ENCODE data around the gene SPTAN1.

DNA sequence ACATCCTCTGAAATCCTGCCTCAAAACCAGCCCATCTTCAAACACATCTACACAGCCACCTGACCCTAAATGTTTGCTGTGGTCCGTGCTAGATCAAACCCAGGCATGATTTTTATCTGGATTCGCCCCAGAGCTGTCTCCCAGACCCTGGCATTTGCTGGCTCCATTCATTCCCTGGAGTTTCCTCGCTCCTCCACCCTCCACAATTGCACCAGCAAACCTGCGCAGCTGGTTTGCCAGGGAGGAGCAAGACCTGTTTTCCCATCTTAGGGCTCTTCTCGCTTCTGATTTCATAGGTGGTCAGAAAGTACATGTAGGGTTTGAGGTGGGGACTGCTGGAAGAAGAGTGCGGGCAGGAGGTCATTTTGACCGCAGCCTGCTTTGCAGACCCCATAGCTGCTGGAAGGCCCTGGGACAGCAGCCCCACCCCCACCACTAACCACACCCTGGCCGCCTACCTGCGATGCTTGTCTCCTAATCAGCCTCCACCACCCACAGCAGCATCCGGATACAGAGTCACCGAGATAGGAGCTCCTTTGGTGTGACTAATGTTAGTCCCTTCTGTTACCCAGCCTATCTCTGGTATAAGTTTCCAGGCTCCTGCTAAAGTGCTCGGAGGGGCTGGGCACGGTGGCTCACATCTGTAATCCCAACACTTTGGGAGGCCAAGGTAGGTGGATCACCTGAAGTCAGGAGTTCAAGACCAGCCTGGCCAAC, 22.8 kb downstream of the SWI5 start:
- PRO-cap, result no peak

GRCh38 chr9:128552484-128553511, at the start of gene SPTAN1:
SPTAN1 (plus strand) TSS chr9:128552587.
- PRO-cap, result bidirectional peak, plus-strand start at chr9:128552590, minus-strand start at chr9:128552382; bidirectional peak, plus-strand start at chr9:128553157, minus-strand start at chr9:128552935

GRCh38 chr9:128579538-128579823, 27.1 kb downstream of the SPTAN1 start:
- PRO-cap, result no peak

DNA sequence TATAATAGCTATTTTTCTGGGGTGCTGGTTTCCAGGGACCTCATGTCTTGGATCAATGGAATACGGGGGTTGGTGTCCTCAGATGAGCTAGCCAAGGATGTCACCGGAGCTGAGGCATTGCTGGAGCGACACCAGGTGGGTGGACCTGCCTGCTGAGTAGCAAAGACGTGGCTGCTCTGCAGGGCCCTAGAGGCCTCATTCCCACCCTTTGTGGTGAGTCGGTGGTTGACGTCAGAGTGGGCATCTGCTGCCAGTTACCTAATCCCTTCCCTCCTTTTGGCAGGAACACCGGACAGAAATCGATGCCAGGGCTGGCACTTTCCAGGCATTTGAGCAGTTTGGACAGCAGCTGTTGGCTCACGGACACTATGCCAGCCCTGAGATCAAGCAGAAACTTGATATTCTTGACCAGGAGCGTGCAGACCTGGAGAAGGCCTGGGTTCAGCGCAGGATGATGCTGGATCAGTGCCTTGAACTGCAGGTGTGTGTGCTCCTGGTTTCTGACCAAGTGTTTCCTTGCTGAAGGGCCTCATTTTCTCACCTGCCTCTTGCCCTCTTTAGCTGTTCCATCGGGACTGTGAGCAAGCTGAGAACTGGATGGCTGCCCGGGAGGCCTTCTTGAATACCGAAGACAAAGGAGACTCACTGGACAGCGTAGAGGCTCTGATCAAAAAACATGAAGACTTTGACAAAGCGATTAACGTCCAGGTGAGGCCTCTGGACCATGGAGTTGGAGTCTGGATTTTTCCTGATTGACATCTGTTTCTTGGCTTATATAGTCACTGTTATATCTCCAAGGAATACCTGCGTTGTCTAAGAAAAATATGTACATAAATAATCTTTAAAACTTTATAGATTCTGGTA, 48.8 kb downstream of the DYNC2I2 start:
- PRO-cap, result no peak

DNA sequence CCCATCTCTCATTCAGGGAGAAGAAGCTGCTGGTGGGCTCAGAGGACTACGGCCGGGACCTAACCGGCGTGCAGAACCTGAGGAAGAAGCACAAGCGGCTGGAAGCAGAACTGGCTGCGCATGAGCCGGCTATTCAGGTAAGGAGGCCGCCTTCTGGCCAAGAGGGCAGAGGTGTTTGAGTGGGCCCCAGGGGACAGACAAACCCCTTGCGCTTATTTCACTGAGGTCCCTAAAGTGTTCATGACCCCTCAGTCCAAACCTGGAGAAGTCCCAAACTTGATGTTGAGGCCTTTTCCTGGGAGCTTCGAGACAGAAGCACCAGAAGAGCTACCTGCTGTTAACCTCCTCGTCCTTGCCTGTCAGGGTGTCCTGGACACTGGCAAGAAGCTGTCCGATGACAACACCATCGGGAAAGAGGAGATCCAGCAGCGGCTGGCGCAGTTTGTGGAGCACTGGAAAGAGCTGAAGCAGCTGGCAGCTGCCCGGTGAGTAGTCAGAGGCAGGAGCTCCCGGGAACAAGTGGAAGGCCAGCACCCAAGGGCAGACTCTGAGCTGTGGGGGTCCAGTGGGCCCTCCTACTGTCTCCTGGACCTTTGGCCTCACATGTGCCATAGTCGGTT, 38.9 kb downstream of the DYNC2I2 start:
- PRO-cap, result no peak

DNA sequence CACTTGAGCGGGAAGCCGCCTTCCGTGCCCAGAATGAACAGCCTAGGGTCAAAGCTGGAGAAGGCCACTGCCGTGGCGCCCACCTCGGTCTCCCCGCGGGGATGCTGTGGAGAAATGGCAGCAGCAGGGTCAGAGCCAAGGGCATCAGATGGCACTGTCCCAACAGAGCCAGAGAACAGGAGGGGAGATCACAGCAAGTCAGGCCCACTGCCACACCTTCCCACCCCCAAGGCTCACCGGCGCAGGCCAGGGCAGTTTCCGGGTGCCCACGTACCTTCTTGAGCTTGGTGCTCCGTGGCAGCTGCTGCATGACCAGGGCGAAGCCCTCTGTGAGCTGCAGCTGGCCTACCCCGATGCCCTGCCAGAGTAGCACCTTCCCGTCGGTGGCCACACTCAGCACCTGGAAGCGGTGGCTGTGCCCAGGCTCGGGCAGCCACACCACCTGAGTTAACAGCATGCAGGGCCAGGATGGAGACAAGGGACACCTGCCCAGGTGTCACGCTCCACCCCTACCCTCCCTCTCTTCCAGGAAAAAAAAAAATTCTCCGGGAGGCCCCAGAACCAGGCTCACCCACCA, 21.7 kb downstream of the DYNC2I2 start:
- PRO-cap, result no peak

- PRO-cap, result no peak
Measured at GRCh38 chr9:128644123-128644488, 12.5 kb downstream of the DYNC2I2 start.

DNA sequence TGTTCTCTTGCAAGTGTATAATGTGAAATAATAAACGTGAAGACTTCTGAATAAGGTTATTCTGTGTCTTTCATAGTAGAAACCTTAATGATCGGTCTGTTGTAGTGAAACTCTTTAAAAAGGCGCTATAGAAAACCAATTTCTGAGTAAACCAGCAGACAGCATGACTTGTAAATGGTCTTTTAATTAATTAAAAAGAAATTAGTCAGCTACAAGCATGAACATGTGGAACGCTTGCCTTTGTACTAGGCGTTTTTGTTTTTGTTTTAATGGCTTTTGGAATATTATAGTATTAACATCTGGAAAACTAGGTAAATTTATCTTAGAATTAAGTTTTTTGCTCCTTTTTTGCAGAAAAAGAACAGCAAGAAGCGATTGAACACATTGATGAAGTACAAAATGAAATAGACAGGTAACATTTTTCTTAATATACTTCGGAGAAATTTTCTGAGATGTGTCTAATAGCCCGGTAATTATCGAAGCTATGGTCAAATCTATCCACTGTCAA, 1.8 kb downstream of the SET start:
- PRO-cap, result no peak

- PRO-cap, result no peak
Measured at GRCh38 chr9:128727562-128728225, 3.8 kb upstream of the ZDHHC12 start.

GRCh38 chr9:128770050-128770782, 1.5 kb downstream of the ZER1 start:
- PRO-cap, result no peak

DNA sequence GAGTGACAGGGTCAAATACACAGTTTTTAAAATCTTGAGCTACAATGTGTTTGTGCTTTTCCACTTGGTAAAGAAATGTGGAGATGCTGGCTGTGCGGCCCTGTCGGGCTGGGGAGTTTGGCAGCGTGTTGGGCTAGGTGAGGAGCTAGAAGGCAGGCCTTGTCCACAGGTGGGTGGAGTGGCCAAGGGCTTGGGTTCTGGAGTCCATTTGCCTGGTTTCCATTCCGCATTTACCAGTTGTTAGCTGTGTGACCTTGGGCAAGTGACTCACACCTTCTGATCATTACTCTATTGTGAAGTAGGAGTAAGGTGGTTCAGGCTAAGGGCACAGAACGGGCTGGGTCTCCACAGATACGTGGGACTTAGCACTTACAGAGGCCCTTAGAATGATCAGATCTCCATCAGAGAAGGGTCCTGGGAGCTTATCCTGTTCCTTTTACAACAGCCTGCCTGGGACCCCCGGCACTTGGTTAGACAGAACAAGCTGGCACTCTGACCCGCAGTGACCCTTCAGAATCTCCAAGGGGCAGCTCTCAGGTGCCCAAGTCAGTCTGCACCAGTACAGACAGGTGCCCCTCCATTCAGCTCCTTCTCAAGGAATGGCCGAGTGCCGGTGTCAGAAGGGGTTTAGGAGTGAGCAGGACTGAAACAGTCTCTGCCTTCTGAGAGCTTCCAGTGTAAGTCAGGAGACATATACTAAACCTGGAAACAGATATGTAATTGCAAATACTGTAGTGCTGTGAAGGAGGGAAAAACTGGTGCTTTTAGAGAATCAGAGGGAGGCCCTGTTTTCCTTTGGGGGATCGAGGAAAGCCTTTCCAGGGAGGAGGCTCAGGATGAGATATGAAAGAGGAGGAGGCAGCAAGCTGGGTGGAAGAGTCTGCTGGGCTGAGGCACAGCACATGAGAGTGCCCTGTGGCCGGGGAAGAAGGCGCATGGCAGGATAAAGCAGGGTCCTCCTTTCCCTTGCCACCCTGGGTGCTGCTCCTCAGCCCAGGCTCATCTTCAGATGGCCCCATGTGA, 6.5 kb downstream of the TBC1D13 start:
- PRO-cap, result no peak

GRCh38 chr9:128821812-128822912, 3.9 kb downstream of the ENDOG start:
- PRO-cap, result no peak

DNA sequence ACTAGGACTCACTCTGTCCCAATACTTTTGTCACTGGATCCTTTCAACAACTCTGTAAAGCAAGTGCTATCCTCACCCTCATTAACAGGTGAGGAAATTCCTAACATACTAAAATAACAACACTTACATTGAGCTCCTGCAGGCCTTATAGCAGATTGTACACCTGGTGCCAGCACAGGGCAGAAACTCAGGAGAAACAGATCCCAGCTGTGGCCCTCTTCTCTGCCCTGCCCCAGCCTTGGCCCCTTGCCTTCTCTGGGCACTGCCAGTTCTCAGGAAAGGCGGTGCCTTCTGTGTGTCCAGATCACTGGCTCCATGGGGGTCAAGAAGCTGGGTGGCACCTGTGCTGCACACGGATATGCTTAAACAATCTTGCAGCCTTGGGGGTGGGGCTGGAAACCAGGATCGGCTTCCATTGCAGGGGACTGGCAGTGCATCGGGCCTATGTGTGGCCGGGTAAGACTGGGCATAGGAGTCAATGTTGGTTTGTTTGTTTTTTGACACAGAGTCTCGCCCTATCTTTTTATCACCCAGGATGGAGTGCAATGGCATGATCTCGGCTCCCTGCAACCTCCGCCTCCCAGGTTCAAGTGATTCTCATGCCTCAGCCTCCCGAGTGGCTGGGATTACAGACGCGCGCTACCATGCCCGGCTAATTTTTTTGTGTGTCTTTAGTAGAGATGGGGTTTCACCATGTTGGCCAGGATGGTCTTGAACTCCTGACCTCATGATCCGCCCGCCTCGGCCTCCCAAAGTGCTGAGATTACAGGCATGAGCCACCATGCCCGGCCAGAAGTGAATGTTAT, 19.2 kb downstream of the KYAT1 start:
- PRO-cap, result no peak

DNA sequence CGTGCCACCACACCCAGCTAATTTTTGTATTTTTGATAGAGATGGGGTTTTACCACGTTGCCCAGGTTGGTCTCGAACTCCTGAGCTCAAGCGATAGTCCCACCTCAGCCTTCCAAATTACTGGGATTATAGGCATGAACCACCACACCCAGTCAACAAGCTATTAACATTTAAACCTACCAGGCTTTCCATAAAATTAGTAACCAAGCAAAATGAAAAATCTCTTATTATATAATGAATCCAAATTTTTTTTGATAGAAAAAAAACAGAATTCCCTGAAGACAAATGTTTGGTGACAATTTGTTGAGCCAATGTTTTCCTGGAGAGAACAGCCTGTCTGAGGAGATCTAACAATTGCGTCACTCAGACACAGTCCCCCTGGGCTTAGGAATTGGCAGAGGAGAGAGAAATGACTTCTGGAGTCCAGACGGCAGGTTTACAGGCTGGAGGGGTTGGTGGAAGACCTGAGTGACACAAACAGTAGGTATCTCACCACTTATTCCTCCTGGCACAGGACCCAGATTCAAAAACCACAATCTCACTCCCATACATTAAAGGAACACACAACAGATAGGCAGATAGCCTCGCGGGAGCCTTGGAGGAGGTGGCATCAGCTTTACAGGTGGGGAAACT, 3.4 kb downstream of the KYAT1 start:
- PRO-cap, result no peak

- PRO-cap, result no peak
Measured at GRCh38 chr9:128883642-128884693, 2.0 kb downstream of the LRRC8A start.

DNA sequence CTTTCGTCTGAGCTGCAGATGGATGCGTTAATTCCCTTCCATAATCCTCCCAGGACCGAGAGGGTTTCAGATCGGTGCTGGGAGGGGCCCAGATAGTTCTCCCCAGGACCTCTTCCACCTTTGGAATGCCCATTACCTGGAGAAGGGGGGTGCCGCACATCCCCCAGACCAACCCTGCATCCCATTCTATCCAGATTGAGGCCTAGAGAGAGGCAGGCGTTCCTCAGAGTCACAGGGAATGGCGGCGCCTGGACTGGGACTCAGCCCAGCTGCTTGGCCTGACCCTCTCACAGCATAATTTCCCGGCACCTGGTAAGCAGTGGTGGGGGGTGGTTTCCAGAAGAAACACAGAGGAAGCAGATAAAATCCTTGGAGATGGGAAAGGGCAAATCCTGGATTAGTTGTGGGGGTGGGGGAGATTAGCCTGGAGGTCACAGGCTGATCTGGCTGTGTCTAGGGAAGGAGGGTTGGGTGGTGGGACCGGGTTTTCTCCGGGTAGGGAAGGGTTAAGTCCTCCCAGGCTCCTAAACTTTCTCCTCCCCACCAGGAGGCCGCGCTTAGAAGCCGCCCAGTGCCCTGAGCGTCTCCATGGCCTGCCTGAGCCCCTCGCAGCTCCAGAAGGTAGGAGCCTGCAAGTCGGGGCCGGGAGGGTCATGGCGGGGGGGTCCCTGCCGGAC, 1.1 kb downstream of the PHYHD1 start:
- PRO-cap, result bidirectional peak, plus-strand start at position 571 of the sequence, minus-strand start at position 473 of the sequence

GRCh38 chr9:129037199-129037461, 704 bp downstream of the MIGA2 start:
- PRO-cap, result no peak

DNA sequence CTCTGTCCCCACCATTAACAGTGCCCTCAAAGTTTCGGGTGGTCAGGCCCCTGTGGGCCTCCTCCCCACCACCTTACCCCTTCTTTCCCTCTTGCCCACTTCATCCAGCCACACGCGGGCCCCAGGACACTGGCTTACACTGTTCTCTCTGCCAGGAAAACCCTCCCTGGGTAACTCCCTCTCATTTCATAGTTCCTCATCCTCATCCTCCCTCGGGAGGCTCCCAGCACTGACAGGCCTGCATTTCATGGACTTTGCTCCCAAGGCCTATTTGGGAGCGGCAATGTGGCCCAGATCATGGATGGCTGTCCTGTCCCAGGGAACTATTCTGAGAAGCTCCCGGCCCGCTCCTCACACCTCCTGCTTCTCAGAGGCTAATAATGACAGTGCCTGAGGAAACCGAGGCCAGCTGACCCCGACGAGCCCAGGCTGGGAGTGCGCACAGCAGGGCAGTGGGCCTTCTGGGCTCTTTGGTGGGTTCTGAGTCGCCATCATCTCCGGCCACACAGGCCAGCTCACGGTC, 2.3 kb upstream of the DOLPP1 start:
- PRO-cap, result no peak

DNA sequence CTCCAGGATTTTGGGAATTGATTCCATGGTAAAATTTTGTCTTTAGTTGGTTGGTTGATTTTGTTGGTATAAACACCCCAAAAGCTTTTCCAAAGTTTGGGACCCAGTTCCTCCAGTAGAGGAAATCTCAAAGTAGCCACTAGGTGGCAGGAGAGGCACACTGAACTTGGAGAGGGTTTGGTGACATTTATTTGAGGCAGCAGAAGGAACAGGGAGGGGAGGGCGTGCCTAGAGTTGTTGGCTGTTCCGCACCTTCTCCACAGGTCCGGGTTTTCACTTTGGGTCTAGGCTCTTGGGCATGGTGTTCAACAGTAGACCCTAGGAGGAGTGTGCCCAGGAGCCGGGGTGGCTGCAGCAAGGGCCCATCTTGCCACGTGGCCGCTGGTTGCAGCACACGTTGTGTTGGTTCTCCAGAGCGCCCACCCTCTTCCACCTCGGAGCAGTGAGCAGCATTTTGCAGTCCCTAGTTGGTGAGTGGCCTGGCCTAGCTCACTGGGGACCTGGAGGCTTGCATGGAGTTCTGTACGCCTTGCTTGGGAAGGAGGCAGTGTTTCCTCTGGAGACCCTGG, 28.0 kb downstream of the PTPA start:
- PRO-cap, result bidirectional peak, plus-strand start at position 237 of the sequence, minus-strand start outside the sequence

DNA sequence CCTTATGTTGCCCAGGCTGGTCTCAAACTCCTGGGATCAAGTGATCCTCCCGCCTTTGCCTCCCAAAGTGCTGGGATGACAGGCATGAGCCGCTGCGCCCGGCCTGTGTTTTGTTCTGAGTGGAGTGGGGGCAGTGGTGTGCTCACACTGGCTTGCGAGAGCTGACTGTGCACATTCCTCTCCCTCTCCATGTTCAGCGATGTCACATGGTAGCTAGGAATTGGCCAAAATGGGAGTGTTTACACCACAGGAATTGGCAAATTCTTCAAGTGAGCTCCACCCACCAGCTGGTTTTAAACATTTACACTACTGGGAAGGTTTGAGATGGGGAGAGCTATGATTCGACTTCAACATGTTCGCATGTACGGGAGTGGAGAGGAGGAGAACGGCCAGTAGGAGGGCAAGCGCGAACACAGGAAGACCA, 16.8 kb downstream of the IER5L start:
- PRO-cap, result no peak